Keratinocyte (primary cell): ENCODE results near the genes DDB2 and OR4X2.

GRCh38 chr11:47187996-47188241 lies 1.7 kb upstream of the PACSIN3 start:
CAGE:
- cytosol, long polyA minus RNA, result no peak
- cytosol, long polyA plus RNA, result no peak
- long polyA plus RNA, result no peak
- nucleus, long polyA minus RNA, result no peak
- nucleus, long polyA plus RNA, result no peak

GRCh38 chr11:47214901-47215972 lies at the start of gene DDB2:
DDB2 (plus strand) TSS chr11:47214974.
CAGE:
- cytosol, long polyA minus RNA, result no peak
- cytosol, long polyA plus RNA, result no peak
- long polyA plus RNA, result start-site peak on the plus strand at chr11:47215024-47215112, 151 and 105 reads in 2 replicates
- nucleus, long polyA minus RNA, result no peak
- nucleus, long polyA plus RNA, result start-site peak on the plus strand at chr11:47215037-47215112, 110 and 221 reads in 2 replicates

GRCh38 chr11:47269264-47270505 lies 11.9 kb downstream of the NR1H3 start:
CAGE:
- cytosol, long polyA minus RNA, result start-site peak on the plus strand at chr11:47269220-47269790, 8 reads
- cytosol, long polyA plus RNA, result no peak
- long polyA plus RNA, result start-site peak on the plus strand at chr11:47270111-47270187, 40 and 11 reads in 2 replicates
- nucleus, long polyA minus RNA, result no peak
- nucleus, long polyA plus RNA, result no peak

GRCh38 chr11:47272016-47272327 lies 14.2 kb downstream of the NR1H3 start:
CAGE:
- cytosol, long polyA minus RNA, result no peak
- cytosol, long polyA plus RNA, result no peak
- long polyA plus RNA, result no peak
- nucleus, long polyA minus RNA, result no peak
- nucleus, long polyA plus RNA, result no peak

GRCh38 chr11:47321490-47322094 lies 30.9 kb downstream of the MYBPC3 start:
CAGE:
- cytosol, long polyA minus RNA, result no peak
- cytosol, long polyA plus RNA, result no peak
- long polyA plus RNA, result no peak
- nucleus, long polyA minus RNA, result no peak
- nucleus, long polyA plus RNA, result no peak

GRCh38 chr11:47380782-47381202 lies 2.4 kb upstream of the SPI1 start:
CAGE:
- cytosol, long polyA minus RNA, result no peak
- cytosol, long polyA plus RNA, result no peak
- long polyA plus RNA, result no peak
- nucleus, long polyA minus RNA, result no peak
- nucleus, long polyA plus RNA, result no peak

GRCh38 chr11:47449434-47449949 lies 556 bp upstream of the RAPSN start:
CAGE:
- cytosol, long polyA minus RNA, result no peak
- cytosol, long polyA plus RNA, result no peak
- long polyA plus RNA, result no peak
- nucleus, long polyA minus RNA, result no peak
- nucleus, long polyA plus RNA, result no peak

DNA sequence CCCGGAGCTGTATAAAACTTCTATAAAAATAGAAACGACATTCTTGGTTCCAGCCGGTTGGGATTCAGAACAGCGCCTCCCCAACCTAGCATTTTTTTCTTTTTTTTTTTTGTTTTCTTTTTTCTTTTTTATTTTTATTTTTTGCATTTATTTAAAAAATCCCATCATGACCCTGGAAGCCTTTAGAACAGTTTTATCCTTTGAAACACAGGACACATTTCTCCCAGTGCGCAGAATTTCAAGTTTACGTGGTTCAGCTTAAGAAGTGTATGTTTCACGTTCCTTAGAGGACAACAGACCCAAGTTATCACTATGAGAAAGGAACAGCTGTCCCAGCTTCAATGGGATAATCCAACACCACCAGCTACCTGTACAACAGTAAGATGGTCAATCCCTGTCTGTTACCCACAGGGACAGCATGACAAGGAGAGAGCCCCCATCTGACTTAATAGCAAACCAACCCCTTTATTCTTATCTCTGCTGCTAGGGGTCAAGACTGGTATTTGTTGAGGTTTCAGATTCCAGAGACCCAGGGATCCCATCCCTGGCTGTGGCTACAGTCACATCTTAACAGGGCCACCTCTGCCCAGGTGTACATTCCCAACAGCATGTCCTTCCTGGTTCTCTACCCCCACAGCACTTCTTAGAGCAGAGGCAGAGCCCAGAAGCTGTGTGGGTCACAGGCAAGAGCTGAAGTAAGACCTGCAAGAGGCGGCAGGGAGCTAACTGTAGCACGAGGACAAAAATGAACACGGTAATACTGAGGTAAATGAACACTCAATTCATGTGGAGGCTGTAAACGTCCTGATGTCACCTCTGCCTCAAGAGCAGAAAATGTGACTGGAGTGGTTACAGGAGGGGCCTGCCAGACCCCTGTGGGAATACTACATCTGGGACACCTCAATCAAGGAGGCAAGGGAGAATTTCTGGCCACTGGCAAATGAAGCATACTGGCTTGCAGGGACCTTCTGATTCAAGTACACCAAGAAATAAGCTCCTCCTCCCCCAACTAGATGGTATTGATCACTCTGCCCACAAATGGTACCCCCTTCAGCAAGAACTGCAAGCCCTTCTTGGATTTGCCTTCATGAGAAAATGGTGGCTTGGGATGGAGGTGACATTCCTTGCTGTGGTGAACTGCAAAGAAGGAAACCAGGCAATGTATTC lies 21.6 kb upstream of the RAPSN start:
CAGE:
- cytosol, long polyA minus RNA, result no peak
- cytosol, long polyA plus RNA, result no peak
- long polyA plus RNA, result no peak
- nucleus, long polyA minus RNA, result start-site peak on the minus strand centred at position 193 of the sequence, 20 bp wide, 18 reads; start-site peak on the minus strand centred at position 563 of the sequence, 116 bp wide, 51 reads
- nucleus, long polyA plus RNA, result no peak

CAGE:
- cytosol, long polyA minus RNA, result no peak
- cytosol, long polyA plus RNA, result no peak
- long polyA plus RNA, result no peak
- nucleus, long polyA minus RNA, result no peak
- nucleus, long polyA plus RNA, result no peak
Observed at GRCh38 chr11:47478672-47479497, 29.9 kb upstream of the RAPSN start.

DNA sequence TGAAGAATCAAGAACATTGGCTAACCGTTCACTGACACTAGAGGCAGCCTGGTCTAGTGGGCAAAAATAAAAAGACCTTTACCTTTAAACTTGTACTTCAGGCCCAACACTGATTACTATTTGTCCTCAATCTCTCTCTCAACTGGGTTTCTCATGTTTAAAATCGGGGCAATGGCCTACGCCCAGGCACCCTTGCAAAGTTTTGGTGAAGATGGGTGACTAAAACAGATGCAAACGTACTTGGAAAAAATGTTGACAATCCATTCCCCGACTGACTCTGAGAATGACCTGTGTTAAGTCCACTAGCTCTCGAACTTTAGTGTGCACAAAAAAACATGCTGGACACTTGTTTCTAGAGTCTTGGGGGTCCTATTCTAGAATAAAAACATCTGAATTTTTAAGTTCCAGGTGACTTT lies 48.5 kb upstream of the RAPSN start:
CAGE:
- cytosol, long polyA minus RNA, result no peak
- cytosol, long polyA plus RNA, result no peak
- long polyA plus RNA, result no peak
- nucleus, long polyA minus RNA, result no peak
- nucleus, long polyA plus RNA, result no peak

CAGE:
- cytosol, long polyA minus RNA, result no peak
- cytosol, long polyA plus RNA, result no peak
- long polyA plus RNA, result no peak
- nucleus, long polyA minus RNA, result no peak
- nucleus, long polyA plus RNA, result no peak
Observed at GRCh38 chr11:47842119-47842852, 5.9 kb downstream of the NUP160 start.

DNA sequence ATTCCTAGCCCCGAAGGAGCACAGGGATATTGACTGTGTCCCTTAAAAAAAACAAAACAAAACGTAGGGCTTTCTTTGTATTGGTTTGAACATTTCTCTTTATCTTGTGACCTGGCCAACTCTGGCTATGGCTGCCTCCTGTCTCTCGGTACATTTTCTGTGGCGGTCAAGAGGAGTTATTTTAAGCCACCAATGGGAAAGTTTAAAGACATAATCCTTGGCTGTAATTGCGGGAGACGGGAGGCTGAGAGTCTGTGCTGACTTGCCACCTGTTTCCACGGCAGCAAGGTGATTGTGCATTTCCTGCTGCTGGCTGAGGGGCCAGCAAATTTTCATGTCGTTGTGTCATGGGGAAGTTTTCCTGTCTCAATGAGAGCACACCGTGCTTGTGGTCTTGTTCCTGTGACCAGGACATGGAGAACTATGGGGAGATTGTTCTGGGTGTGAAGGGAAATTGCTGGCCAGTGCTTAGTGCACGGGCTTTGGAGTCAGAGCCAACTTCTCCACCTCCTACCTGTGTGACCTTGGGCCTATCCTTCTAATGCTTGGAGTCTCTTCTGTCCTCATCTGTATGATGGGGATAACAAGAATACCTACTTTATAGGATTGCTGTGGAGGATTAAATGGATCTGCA lies 11.0 kb downstream of the PTPRJ start:
CAGE:
- cytosol, long polyA minus RNA, result no peak
- cytosol, long polyA plus RNA, result no peak
- long polyA plus RNA, result no peak
- nucleus, long polyA minus RNA, result no peak
- nucleus, long polyA plus RNA, result no peak

DNA sequence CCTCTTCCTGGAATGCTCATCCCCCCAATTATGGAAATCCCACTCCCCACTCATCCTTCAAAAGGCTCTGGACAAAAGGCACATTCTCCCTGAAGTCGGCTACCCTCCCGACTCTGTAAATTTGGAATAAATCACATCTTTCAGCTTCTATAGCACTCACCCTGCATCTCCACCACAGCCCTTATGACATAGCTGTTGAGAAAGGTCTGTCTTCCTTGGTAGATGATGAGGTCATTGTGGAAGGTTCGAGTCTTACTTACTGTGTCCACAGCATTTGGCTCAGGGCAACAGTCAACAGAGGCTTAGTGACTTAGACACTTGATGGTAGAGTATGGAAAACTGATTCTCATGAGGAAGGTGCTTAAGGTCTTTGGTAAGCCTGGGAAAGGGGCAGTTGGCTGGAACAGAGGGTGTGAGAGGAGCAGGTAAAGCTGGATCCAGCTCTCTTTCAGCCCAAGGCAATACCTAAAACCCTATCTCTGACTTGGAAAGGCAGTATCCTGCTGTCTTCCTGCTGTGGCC lies 45.6 kb downstream of the PTPRJ start:
CAGE:
- cytosol, long polyA minus RNA, result no peak
- cytosol, long polyA plus RNA, result no peak
- long polyA plus RNA, result no peak
- nucleus, long polyA minus RNA, result no peak
- nucleus, long polyA plus RNA, result no peak

DNA sequence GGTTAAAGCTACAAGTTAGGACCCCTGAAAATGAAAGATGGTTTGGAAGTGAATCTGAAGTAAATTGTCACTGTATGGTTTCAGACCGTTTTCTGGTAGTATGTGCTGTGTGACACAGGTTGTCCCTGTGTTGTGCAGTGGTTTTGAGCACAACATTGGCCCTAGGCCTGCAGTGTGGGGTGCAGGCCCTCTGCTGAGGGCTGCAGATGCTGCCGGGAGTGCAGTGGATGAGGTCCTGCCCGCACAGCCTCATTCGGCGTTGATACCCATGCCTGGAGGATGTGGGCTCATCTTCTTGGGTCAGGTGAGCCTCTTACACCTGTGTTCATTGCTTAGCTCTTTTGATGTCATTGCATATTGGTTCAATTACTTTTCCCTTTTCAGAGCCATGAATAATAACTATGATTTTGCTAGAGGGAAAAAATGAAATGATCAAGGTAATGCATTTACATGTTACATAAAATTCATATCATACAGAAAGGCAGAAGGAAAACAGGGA lies 48.6 kb downstream of the PTPRJ start:
CAGE:
- cytosol, long polyA minus RNA, result no peak
- cytosol, long polyA plus RNA, result no peak
- long polyA plus RNA, result no peak
- nucleus, long polyA minus RNA, result no peak
- nucleus, long polyA plus RNA, result no peak

GRCh38 chr11:48044016-48045023 lies 64.0 kb downstream of the PTPRJ start:
CAGE:
- cytosol, long polyA minus RNA, result no peak
- cytosol, long polyA plus RNA, result no peak
- long polyA plus RNA, result no peak
- nucleus, long polyA minus RNA, result no peak
- nucleus, long polyA plus RNA, result no peak

GRCh38 chr11:48062540-48063035 lies 82.2 kb downstream of the PTPRJ start:
CAGE:
- cytosol, long polyA minus RNA, result no peak
- cytosol, long polyA plus RNA, result no peak
- long polyA plus RNA, result no peak
- nucleus, long polyA minus RNA, result no peak
- nucleus, long polyA plus RNA, result no peak

DNA sequence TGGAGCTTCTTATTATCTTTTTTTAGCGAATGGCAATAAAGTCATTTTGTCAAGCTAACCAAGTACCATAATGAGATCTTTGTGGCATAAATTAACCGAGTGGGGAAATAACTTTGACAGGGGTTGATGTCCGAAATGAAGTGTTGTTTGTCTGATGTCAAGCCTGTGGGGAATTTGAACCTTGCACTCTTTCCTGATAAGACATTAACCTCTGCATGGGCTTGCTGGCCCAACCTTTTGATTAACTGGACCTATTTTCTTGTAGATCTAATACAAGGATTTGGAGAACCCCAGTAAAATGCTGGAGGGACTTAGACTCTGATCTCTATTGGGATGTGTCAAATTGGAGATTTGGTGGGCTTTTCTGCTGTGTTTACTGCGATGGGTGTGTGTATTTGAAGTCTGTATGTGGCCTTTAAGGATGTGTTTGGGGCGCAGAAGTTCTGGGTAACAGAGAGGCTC lies 114.0 kb downstream of the PTPRJ start:
CAGE:
- cytosol, long polyA minus RNA, result no peak
- cytosol, long polyA plus RNA, result no peak
- long polyA plus RNA, result no peak
- nucleus, long polyA minus RNA, result no peak
- nucleus, long polyA plus RNA, result no peak

CAGE:
- cytosol, long polyA minus RNA, result no peak
- cytosol, long polyA plus RNA, result no peak
- long polyA plus RNA, result no peak
- nucleus, long polyA minus RNA, result no peak
- nucleus, long polyA plus RNA, result no peak
Observed at GRCh38 chr11:48109354-48110079, 107.1 kb upstream of the OR4B1 start.

GRCh38 chr11:48244662-48245286 lies at the start of gene OR4X2:
OR4X2 (plus strand) TSS chr11:48245104.
CAGE:
- cytosol, long polyA minus RNA, result no peak
- cytosol, long polyA plus RNA, result no peak
- long polyA plus RNA, result no peak
- nucleus, long polyA minus RNA, result no peak
- nucleus, long polyA plus RNA, result no peak

DNA sequence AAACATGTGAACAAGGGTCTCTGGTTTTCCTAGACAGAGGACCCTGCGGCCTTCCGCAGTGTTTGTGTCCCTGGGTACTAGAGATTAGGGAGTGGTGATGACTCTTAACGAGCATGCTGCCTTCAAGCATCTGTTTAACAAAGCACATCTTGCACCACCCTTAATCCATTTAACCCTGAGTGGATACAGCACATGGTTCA lies 41.1 kb upstream of the OR4C13 start:
CAGE:
- cytosol, long polyA minus RNA, result no peak
- cytosol, long polyA plus RNA, result no peak
- long polyA plus RNA, result no peak
- nucleus, long polyA minus RNA, result no peak
- nucleus, long polyA plus RNA, result no peak